ENCODE results near the genes TMX4 and LAMP5.

GRCh38 chr20:6770901-6771500 is 3.5 kb downstream of the BMP2 start:
- RRBS = no CpG with 5 or more reads among the region's 3 CpGs

DNA sequence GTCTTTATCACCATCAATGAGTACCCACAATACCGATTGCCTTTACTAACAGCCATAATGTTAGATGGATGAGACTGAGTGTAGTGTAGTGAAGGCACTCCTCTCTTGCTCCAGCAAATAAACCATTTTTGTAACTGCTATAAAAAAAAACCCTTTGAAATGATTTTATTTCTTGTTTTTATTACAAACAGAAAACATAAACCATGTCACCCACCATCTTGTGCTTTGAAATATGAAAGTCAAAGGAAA is 860 bp downstream of the HAO1 start:
- RRBS = no CpG with 5 or more reads among the region's 1 CpG

DNA sequence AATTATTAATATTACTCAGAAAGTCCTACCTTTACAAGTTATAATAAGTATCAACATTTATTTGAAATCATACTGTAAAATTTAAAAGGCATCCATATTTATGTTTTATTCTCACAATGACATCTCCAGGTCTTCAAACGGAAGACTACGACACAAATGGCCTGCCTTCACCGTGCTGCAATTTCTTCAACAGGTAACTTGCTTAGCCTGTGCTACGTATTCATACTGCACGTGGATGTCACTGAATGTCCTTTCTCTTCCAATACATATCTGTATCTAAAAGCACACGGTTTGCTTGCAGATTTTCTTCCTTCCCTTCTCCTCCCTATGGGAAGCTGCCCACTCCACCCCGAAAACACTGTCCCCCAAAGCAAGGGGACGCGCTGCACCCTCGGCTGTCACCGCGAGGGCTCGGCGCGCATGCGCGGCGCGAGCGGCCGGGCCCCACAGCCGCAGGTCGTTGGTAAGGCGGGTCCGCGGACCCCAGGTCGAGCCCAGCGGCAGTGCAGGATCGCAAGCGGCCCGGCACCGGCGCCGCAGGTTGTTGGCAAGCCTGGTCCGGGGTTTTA is 713 bp downstream of the TMX4 start:
- RRBS = 0% methylated on average over 5 of the region's 35 CpGs

- RRBS = under 1% methylated on average over 18 of the region's 75 CpGs
These were observed at the start of gene TMX4 for GRCh38 chr20:8019333-8020072. Gene TMX4 (minus strand): TSS chr20:8019761.

GRCh38 chr20:8132581-8133427 is 738 bp downstream of the PLCB1 start:
- RRBS = 1% methylated on average over 8 of the region's 57 CpGs

GRCh38 chr20:8190342-8190724 is 58.3 kb downstream of the PLCB1 start:
- RRBS = no CpG with 5 or more reads among the region's 2 CpGs

- RRBS = no CpG with 5 or more reads among the region's 4 CpGs
These were observed 401.1 kb upstream of the PLCB4 start for GRCh38 chr20:8667737-8668158.

GRCh38 chr20:8717514-8717916 is 351.4 kb upstream of the PLCB4 start:
- RRBS = no CpG with 5 or more reads among the region's 4 CpGs

- RRBS = no CpG with 5 or more reads among the region's 2 CpGs
These were observed 152.0 kb downstream of the PLCB4 start for GRCh38 chr20:9220966-9221235.

DNA sequence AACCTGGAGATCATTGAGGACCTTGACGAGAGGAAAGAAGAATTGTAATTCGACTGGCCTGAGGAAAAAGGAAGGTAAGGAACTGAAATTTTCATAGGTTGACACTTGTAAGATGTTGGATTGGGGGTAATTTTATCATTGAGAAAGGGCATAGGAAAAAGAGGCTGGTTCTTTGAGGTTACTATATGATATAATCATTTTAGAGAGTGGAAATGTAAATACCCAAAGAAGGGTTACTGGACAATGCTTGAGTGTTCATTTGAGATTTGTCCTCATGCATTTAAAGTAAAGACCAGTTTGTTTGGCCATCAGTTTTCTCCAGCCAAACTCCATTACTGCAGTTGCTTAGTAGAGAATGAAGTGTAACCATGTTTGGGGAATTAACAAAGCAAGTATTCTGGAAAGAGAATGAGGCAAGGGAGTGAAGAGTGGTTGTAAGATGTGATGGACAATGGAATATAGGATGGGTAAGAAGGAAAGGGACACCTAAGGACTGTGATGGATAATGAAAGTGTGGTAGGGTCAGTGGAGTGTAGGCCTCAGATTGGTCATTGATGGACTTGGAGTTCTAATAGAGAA is 165.8 kb downstream of the PLCB4 start:
- RRBS = no CpG with 5 or more reads among the region's 2 CpGs

- RRBS = 1% methylated on average over 6 of the region's 33 CpGs
These were observed at the start of gene LAMP5 for GRCh38 chr20:9514511-9515017. Gene LAMP5 (plus strand): TSS chr20:9514590.

- RRBS = no CpG with 5 or more reads among the region's 14 CpGs
These were observed 970 bp downstream of the PAK5 start for GRCh38 chr20:9837892-9838319.

- RRBS = no CpG with 5 or more reads among the region's 3 CpGs
These were observed 81.0 kb upstream of the ANKEF1 start for GRCh38 chr20:9953750-9954166.

DNA sequence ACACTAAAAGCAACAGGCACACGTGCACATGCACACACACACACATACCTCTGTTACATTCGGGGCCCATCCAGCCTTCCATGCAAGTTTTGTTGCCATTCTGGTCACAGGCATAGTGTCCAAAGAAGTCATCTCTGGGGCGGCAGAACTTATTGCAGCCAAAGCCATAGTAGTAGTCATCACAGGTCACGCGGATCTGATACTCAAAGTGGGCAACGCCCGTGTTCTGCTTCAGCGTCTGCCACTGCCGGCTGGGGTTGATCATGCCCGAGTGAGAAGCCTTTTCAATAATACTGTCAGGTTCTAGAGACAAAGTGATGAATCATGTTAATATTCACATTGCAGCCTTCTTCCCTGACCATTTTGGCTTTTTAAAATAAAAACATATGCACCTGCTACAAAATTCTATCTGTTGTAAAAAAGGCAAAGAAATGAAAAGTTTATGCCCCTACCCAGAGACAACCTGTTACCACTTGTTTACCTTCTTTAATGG is 15.3 kb downstream of the JAG1 start:
- RRBS = no CpG with 5 or more reads among the region's 10 CpGs

GRCh38 chr20:10705720-10706312 is 32.0 kb upstream of the JAG1 start:
- RRBS = no CpG with 5 or more reads among the region's 14 CpGs

GRCh38 chr20:10767096-10767326 is 93.2 kb upstream of the JAG1 start:
- RRBS = no CpG with 5 or more reads among the region's 6 CpGs

DNA sequence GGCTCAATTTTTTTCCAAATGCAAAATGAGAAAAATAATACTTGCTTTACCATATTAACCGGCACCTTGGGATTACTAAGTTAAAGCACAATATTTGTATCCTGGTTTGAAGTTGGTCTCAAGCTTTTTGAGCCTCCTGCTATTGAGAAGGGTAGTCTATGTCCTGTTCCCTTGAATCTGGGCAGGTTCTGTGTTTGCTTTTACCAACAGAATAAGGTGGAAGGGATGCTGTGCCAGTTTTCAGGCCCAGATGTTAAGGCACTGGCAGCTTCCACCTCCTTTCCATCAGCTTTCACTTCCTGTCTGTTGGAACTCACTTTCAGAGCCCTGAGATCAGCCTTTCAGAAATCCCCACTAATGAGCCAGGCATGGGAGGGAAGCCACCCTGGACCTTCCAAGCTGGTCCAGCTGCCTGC is 555.7 kb upstream of the JAG1 start:
- RRBS = no CpG with 5 or more reads among the region's 1 CpG

GRCh38 chr20:11271407-11271720 is 597.6 kb upstream of the JAG1 start:
- RRBS = 24% methylated on average over 3 of the region's 6 CpGs

GRCh38 chr20:11686722-11687560 is 230.8 kb upstream of the BTBD3 start:
- RRBS = 5% methylated on average over 10 of the region's 43 CpGs

- RRBS = no CpG with 5 or more reads among the region's 3 CpGs
These were observed 67.4 kb upstream of the BTBD3 start for GRCh38 chr20:11850297-11850625.